Osteocyte (in vitro differentiated cells): Measurements from ENCODE around the genes DAB2IP, OR1L1 and RC3H2.

GRCh38 chr9:121557879-121558454, 58.3 kb upstream of the GGTA1 start:
- PRO-cap = no peak

GRCh38 chr9:121644714-121645904, 6.3 kb upstream of the DAB2IP start:
- PRO-cap = no peak

GRCh38 chr9:121651159-121652132, at the start of gene DAB2IP:
Gene DAB2IP, plus strand, starts transcription at chr9:121651634.
- PRO-cap = unidirectional peak, plus-strand start at chr9:121651643

- PRO-cap = no peak
Measured at GRCh38 chr9:121652133-121653182, 1.0 kb downstream of the DAB2IP start.

DNA sequence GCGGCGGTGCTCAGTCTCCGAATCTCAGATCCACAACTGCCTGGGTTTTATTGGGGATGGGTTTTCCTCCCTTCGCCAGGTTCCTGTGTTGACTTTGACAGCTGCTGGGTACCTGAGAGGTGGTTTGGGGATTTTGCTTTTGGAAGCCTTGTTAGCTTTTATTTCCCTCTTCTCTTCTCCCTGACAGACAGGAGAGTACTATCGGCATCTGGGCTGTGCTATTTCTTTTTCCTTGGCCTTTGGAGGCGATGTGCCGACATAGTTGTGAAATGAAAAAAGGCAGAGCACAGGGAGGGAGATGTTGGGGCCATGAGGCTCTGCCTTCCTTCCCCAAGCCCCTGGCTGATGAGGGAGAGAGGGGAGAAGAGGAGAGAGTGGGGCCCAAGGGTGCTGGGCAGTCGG, 7.4 kb downstream of the DAB2IP start:
- PRO-cap = no peak

DNA sequence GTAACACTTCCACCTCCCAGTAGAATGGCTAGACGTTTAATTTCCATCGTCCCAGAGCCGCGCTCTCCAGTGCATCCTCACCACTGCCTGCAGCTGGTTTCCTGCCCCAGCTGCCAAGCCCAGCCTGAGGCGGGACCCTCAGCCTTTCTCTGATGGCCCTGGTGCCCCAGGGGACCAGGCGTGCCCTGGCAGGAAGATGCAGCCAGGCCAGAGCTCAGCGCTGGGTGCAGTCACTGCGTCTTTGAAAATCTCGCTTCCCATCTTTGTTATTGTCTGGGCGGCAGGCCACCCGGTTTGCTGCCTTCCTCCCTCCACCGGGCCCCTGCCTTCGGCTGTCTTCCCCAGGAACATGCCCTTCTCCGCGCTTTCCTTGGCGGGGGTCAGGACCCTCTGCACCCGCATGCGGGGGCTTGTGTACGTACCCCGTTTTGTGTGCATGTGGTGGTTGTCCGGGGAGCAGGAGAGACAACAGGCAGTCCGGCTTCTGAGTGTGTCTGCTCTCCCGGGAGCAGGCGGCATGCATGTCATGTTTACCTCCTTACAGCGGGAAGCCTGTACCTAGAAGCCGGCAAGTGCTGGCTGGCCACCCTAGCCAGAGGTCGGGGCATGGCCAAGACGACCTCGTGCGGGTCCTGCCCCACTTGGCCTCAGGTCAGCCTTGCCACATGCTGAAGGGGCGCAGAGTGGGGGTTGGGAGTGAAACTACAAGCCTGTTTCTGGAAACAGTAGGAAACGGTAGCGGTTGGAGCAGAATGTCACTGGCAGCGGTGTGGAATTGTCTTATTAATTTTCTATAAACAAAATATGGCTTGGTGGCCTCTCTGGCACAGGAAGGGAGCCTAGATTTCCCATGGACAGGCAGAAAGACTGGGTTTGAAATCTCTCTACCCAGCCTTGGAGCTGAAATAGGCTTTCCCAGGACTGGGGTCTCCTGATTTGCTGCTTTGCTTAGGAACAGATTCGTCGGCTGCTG, 49.6 kb downstream of the DAB2IP start:
- PRO-cap = no peak

GRCh38 chr9:121733327-121734008, 82.0 kb downstream of the DAB2IP start:
- PRO-cap = no peak

- PRO-cap = no peak
Measured at GRCh38 chr9:121739612-121740379, 88.4 kb downstream of the DAB2IP start.

DNA sequence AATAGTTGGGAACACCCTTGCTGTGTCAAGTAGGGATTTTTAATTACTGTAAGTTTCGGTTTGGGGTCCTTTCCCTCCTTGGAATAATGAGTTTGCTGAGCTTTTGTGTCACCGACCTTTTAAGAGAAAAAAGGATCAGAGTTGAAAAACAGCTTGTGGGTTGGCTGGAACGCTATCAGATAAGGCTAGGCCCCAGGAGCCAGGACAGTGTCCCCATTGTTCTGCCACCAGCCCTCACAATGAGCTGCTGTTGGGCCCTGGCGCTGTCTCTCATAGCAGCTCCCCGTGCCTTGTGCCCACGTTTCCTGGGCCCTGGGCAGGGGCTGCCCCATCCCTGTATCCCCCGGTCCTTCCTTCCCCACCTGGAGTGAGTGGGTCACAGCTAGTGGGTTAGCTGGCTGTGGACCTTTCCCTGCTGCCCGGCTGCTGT, 99.3 kb downstream of the DAB2IP start:
- PRO-cap = no peak

DNA sequence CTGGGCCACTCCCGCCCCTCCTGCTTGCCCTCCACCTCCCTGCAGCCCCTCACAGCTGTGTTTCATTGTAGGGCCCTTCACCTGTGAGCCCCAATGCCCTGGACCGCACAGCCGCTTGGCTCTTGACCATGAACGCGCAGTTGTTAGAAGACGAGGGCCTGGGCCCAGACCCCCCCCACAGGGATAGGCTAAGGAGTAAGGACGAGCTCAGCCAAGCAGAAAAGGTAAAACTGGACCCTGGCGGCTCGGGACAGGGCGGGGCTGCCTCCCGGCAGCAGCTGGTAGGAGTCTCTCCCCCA, 122.7 kb downstream of the DAB2IP start:
- PRO-cap = no peak

DNA sequence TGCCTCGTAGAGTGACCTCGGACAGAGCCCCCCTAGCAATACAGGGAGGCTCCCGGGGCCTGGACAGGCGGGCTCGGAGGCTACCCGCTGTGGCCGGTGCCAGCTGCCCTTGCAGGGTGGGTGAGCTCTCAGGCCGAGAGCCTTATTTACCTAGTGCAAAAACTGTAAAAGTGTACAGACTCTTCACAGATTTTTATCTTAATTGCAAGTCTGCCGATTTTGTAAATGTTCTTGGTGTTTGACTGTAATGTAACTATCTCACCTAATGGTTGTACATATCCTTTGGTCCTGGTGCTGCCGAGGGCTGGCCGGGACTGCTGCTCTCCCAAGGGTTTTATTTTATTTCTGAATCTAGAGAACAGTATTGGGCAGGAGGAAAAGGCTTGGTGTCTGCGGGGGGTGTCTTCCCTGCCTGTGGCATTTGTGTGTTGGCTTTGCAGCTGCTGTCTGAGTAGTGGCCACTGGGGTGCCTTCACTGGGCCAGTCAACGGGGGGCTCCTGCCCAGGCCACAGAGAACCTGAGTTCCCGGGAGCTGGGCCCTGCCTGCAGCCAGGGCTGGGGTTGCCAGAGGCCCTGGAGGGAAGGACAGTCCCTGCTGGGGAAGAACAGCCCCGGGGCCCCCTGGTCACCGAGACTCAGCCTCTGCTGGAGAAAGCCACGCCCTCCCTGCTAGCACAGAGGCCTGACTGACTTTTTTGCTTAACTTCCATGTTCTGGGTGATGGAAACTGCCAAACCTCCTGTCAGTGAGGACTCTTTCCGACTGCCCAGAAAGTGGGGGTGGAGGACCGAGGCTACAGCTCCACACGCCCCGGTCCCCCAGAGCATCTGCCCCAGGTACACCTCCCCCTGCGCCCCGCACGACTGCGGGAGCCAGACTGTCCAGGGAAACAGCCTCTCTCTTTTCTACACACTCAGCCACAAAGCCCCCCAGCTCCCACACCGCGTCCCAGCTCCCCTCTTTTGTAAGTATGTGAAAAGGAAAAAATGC, 133.2 kb downstream of the DAB2IP start:
- PRO-cap = no peak

- PRO-cap = no peak
Measured at GRCh38 chr9:121884686-121884896, 208.5 kb downstream of the TTLL11 start.

- PRO-cap = no peak
Measured at GRCh38 chr9:122065723-122066435, 27.2 kb downstream of the TTLL11 start.

- PRO-cap = no peak
Measured at GRCh38 chr9:122091851-122092168, 1.3 kb downstream of the TTLL11 start.

DNA sequence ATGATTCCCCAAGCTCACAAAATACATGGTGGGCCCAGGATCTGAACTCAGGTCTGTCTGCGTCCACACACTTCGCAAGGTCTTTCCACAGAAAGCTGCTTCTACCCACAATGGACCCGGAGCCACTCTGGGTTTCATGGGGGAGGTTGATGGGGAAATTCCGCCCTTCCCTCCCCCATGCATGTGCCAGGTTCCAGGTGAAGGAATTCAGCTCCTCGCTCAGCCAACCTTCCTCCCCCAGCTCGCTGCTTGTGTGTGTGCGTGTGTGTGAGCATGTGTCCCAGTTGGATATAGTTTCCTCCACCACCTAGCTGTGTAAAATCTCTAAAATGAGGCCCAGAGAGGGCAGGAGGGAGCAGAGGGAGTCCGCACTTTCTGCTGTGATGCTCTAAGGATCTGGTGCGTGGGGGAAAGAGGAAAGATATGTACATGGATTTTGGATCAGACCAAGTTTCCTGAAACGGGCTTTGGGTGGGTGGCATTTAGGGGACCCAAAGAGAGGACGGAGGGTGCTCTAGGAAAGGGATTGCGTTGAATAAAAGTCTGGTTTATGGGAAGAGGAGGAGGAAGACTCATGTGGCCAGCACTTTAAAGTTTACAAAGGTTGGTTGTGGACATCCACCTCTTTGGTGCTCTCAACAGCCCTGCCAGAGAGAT, 1.1 kb downstream of the PTGS1 start:
- PRO-cap = no peak

GRCh38 chr9:122661266-122661932, at the start of gene OR1L1:
Gene OR1L1, plus strand, starts transcription at chr9:122661716.
- PRO-cap = no peak

- PRO-cap = unidirectional peak, plus-strand start at chr9:122904847; bidirectional peak, plus-strand start at chr9:122905598, minus-strand start at chr9:122905325
Measured at GRCh38 chr9:122904747-122905952, at the start of gene RC3H2. Gene RC3H2, minus strand, starts transcription at chr9:122905359.

- PRO-cap = no peak
Measured at GRCh38 chr9:122957031-122957436, 16.2 kb downstream of the RABGAP1 start.

- PRO-cap = no peak
Measured at GRCh38 chr9:123030966-123032064, 2.2 kb upstream of the GPR21 start.

- PRO-cap = no peak
Measured at GRCh38 chr9:123074227-123074531, 40.7 kb downstream of the GPR21 start.